Mononuclear cell (primary cell): ENCODE measurements around a stretch of chr6.

- RRBS: no CpG with 5 or more reads among the region's 5 CpGs
These were observed 38.6 kb upstream of the MAP3K4 start for GRCh38 chr6:160952924-160953402.

DNA sequence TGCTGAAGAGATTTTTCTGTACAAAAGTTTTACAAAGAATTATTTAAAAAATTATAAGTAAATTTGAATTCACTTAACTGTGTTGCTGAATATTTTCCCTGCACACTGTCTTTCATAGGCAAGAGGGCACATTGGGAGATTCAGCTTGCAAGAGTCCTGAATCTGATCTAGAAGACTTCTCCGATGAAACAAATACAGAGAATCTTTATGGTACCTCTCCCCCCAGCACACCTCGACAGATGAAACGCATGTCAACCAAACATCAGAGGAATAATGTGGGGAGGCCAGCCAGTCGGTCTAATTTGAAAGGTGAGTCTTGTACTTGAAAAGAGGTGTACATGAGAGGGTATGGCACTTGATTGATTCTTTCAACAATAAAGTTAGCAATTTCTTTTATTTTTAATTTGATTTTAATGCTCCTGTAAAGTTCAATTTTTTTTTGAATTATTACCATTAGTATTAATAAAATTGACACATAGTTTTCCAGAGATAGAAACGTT lies 42.6 kb downstream of the MAP3K4 start:
- RRBS: no CpG with 5 or more reads among the region's 5 CpGs

- RRBS: no CpG with 5 or more reads among the region's 4 CpGs
These were observed 76.6 kb downstream of the MAP3K4 start for GRCh38 chr6:161067876-161068768.

DNA sequence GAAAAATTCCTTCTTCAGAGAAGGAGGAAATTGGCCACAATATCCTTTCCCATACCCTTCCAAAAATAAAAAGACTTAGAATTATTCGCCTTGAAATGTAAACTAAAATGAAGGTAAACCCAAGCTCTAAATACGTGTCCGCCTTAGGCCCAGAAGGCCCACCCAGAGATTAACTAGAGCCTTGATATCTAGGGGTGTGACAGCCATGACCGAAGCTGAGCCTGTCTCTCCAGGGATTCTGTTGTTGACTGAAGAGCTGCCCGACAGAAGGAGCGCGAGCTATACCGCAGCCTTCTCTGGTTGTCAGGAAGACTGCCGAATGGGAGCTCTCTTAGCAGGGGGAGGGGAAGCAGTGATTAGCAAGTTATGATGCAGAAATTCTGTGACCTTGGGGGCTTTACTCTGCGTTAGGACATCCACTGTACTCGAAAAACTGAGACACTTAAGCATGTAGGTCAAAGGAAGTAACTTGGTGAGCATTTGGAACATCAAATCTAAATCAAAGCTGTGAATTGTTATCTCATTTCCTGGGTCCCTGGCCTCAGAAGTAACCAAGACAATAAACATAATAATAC lies 84.5 kb downstream of the MAP3K4 start:
- RRBS: no CpG with 5 or more reads among the region's 11 CpGs

GRCh38 chr6:161077945-161078741 lies 86.6 kb downstream of the MAP3K4 start:
- RRBS: no CpG with 5 or more reads among the region's 5 CpGs

DNA sequence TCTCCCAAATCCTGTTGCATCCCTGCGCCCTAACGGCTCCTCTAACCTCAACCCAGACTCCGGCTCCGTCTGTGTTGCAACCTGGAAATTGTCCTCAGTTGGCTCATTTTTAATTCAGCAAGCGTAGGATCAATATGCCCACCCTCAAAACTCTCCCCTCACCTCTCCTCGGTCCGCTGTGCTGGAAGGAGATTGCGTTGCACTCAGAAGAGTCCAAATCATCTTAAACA lies 409 bp upstream of the AGPAT4 start:
- RRBS: no CpG with 5 or more reads among the region's 8 CpGs

GRCh38 chr6:161435657-161436350 lies 161.9 kb upstream of the AGPAT4 start:
- RRBS: no CpG with 5 or more reads among the region's 4 CpGs

- RRBS: no CpG with 5 or more reads among the region's 10 CpGs
These were observed 672.2 kb downstream of the PRKN start for GRCh38 chr6:162055274-162055914.

DNA sequence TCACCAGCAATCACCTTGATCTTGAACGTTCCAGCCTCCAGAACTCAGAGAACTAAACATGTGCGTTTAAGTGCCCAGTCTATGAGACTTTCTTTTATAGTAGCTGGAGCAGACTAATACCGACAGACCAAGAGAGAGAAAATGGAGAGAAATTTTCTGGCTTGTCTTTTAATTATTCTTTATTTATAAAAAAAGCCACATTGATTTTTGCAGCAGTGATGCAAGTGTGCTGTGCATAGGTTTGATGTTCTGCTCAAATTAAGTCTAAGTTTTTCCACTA lies 366.1 kb downstream of the PRKN start:
- RRBS: no CpG with 5 or more reads among the region's 3 CpGs

DNA sequence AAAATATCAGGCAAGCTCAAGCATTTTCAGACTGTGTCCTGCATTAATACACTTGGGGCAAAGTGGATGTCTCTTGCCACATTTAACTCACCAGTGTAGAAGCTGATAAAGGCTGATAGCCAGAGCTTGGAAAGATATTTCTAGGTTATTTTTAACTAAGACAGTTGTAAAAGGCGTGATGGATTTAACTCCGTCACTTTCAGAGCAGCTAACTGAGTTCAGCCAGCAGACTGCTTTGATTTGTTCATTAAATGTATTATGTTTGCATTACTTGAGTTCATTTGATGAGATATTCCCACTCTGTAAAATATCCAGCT lies 112.2 kb upstream of the QKI start:
- RRBS: no CpG with 5 or more reads among the region's 2 CpGs

DNA sequence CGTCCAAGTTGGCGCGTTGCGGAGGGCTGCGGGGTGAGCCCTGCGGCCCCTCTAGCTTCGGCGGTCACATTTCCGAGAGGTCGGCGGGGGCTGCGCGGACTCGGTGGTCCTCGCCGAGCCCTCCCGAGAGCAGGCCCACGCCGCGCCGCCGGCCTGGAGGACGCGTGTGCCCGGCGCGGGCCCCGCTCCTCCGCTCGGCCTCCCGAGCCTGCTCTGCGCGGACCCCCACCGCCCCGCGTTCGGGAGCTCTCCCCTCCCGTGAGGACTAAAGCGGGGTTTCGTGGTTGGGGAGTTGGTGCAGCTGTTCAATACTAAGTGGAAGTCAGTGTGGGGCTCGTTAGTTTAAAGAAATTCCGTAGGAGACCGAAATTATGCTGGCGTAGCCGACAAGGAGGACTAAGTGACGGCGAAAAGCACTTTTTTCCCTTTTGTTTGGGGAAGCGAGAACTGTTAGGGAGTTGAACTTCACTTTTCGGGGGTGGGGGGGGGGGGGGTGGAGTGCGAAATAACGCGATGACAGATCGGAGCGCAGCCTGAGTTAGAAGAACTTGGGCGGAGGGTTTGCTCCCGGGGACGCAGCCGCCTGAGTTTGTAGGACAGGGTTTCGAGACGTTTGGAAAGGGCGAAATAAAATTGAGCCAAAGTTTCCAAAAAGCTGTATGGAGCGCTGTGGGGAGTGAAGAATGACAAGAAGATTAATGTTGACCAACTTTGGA lies 1.2 kb downstream of the QKI start:
- RRBS: no CpG with 5 or more reads among the region's 62 CpGs

DNA sequence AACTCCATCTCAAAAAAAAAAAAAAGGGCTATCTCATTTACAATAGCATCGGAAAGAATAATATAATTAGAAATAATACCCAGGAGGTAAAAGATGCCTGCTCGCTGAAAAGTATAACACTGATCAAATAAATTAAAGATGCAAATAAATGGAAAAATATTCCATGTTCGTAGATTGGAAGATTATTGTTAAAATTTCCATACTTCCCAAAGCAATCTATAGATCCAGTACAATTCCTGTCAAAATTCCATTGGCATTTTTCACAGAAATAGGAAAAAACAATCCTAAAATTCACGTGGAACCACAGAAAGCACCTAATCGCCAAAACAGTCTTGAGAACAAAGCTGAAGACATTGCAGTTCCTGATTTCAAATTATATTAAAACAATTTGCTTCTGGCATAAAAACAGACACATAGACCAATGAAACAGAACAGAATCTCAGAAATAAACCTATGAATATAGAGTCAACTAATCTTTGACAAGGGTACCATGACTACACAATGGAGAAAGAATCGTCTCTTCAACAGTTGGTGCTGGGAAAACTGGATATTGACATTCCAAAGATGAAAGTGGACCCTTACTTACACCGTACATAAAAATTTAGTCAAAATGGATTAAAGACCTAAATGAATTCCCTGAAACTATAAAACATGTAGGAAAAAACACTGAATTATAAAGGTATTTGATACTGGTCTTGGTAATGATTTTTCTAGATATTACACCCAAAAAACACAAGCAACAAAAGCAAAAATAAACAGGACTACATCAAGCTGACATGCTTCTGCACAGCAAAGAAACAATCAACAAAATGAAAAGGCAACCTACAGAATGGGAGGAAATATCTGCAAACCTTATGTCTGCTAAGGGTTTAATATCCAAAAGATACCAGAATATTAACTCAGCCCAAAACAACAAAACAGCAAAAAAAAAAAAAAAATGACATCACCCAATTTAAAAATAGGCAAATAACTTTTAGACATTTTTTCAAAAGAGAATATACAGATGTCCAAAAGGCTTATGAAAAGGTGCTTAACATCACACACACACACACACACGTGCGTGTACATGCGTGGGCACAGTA lies 51.9 kb downstream of the QKI start:
- RRBS: no CpG with 5 or more reads among the region's 10 CpGs

- RRBS: no CpG with 5 or more reads among the region's 4 CpGs
These were observed 58.6 kb downstream of the QKI start for GRCh38 chr6:163473037-163473658.

GRCh38 chr6:163506841-163507639 lies 92.5 kb downstream of the QKI start:
- RRBS: no CpG with 5 or more reads among the region's 5 CpGs

DNA sequence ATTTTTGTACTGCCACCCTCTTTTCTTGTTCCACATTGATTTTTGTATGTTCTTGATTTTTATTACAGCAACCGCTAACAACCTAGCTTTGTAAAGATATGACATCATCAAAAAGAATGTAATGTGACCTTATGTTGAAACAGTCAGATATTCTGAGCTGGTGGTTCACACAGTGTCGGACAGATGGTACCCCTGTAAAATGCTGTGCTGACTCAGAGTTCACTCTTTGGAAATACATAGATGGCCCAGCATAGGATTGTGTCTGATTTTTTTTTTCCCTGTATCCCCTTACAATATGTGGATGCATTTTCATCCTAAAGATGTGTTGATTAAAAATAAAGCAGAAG lies 119.0 kb downstream of the QKI start:
- RRBS: no CpG with 5 or more reads among the region's 2 CpGs

DNA sequence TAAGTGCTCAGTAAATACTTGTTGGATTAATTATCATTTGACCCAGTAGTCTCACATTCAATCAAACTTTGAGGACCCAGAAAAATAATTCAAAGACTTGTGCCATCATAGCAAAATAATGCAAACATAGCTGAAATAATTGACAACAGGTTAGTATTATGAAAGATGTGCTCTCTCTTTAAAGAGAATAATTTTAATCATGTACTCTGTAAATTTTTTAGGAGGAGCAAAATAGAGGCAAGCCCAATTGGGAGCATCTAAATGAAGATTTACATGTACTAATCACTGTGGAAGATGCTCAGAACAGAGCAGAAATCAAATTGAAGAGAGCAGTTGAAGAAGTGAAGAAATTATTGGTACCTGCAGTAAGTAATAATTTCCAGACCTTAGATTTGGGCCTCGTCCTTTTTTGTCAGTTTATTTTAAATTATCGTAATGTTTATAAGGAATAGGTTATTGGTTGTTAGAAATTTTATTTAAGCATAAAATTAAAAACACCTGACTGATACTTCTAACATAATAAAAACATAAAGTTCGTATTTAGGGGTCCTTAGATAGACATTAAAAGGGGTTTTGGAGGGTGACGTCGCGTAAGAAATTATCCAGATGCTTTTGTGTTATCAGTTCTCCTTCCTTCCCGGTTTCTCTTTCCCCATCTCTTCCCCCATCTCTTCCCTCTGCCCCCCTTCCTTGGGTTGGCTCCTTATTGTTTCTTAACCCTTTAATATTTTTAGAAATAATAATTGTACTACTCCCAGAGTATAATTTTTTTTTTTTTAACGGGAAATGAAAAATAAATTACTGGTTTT lies 120.4 kb downstream of the QKI start:
- RRBS: no CpG with 5 or more reads among the region's 8 CpGs

DNA sequence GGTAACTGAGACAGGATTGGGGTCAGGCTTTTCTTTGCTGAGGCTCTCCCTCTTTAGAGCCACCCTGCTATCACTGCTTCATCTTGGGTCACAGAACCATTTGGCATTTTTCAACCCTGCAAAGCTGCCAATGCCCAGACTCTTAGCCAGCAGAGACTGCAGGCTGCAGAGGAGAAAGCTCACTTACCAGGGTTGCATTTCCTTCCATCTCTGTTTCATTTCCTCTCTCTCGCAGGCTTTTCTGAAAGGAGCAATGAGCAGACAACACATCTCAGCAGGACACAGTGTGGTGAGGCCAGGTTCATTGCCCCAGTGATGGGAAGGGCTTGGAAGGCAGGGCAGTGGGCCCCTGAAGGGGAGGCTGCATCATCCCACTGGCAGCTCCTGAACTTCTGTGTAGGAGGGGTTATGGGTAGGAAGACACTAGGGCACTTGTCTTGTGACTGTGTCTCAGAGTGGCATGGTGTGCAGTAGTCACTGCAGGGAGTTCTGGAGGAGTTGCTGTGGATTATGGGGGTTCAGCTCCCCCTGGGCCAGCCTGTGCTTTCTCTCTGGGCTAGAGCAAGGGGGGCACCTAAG lies 246.7 kb downstream of the QKI start:
- RRBS: no CpG with 5 or more reads among the region's 1 CpG

GRCh38 chr6:163837583-163838129 lies 423.1 kb downstream of the QKI start:
- RRBS: no CpG with 5 or more reads among the region's 14 CpGs

GRCh38 chr6:164105485-164105678 lies 690.9 kb downstream of the QKI start:
- RRBS: no CpG with 5 or more reads among the region's 7 CpGs

DNA sequence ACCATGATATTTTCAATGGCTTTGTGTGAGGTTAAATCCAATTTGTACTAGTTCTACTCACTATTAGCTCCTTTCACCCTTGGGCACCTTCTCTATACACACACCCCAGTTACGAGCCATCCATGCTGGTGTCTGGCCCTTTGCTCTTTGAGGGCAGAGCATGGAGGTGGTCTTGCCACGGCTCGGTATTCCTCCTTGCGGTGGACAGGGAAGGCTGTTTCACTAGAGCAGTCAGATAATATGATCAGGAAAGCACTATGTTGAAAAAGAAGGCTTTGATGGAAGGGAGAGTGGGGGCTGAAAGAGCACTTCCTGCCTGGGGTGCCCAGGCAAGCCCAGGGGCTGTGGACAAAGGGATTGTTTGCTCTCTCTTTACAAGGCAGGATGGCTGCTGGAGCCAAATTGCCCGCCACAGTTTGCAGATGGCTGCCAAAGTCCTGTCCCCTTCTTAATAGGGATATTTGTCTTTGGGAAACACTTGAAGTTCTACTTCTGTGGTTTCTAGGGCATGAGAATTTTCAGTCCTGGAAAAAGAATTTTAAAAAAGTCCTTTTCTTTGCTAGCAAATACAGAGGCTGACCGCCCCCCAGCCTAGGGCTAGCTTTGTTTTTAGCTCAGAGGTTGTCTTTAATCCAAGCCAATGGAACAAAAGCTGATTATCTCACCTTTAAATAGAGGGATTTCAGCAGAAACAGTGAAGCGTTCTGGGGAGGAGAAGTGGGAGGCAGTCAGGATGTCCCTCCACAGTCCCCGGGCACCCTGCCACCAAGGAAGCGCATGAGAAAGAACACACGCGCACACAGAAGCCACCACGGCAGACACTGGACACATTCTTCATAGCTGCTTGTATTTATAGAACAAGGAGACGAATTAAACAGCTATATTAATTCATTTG lies 736.6 kb downstream of the QKI start:
- RRBS: no CpG with 5 or more reads among the region's 13 CpGs